Retinal pigment epithelial cell (primary cell): ENCODE measurements around the genes ABLIM3 and PDGFRB.

DNA sequence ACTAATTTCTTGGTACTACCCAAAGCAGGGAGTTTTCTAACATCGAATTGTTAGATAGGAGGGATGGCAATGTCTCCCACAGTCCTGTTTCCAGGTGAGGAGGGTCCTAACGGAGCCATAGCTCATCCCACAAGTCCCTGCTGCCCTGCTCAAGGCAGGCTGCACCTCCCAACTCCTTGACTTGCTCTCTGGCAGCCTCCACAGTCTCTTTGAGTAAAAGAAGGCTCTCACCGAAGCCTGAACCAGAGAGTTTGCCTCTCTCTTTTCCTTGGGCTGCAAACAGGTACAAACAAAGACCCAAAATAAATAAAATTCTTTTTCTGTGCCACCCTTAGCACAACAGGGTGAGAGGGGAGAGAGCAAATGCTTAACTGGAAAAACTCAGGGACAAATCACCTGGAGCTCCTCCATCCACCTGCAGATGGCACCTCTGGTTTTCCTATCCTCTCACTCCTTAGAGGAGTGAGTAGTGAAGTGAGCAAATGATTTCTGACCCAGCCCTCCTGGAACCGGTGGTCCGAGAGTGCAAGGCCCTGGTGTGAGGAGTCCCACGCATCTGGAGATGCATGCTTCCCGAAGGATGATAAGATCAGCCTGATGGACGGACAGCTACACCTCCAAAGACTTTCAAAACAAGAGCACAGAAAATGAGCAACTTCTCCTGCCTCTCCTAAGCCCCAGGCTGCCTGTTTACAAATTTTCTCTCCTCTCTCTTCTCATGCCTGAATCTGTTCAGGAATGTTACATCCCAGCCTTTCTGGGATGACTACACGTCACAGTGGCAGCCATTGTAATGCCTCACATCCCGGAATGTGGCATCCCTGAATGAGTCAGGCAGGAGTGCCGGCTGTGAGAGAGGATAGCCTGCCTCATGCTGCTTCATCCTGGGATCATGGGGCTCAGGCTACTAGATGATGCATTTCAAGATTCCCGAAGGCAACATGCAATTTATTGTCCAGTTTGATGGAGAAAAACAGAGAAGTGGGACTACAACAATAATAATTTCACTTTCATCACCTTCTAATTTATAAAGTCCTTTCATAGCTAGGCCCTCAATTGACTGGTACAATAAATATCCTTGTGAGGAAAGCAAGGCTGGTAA, 86.4 kb downstream of the ADRB2 start:
- RRBS = no CpG with 5 or more reads among the region's 12 CpGs

GRCh38 chr5:149141284-149141997, at the start of gene ABLIM3:
ABLIM3 (plus strand) TSS chr5:149141493.
- RRBS = 6% methylated on average over 18 of the region's 53 CpGs

DNA sequence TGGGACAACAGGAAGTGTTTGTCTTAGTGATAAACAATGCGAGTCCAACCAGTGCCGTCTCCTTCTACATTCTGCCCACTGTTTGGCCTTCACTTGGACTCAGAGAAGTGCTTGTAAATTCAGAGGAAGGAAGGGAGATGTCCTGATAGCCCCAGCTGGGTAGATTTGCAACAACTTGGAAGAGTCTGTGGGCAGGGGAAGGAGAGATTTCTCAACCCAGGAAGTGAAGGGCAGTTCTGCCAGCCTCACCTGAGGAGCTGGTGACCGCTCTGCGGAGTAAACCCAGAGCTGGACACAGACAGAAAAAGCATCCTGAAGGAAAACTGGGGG, 17.8 kb downstream of the AFAP1L1 start:
- RRBS = no CpG with 5 or more reads among the region's 4 CpGs

DNA sequence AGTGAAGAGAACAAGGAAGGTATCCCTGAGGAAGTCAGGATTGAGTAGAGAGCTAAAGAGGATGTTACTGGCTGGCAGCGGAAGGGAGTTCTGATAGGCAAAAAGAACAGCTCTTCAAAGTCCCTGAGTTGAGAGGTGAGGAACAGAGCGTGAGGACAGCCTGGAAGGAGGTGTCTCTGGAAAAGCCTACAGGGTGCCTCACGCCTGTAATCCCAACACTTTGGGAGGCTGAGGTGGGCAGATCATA, 19.3 kb downstream of the AFAP1L1 start:
- RRBS = no CpG with 5 or more reads among the region's 3 CpGs

GRCh38 chr5:149304230-149304867, 32.7 kb downstream of the AFAP1L1 start:
- RRBS = no CpG with 5 or more reads among the region's 11 CpGs

GRCh38 chr5:149387939-149388594, 9.0 kb upstream of the IL17B start:
- RRBS = no CpG with 5 or more reads among the region's 3 CpGs

DNA sequence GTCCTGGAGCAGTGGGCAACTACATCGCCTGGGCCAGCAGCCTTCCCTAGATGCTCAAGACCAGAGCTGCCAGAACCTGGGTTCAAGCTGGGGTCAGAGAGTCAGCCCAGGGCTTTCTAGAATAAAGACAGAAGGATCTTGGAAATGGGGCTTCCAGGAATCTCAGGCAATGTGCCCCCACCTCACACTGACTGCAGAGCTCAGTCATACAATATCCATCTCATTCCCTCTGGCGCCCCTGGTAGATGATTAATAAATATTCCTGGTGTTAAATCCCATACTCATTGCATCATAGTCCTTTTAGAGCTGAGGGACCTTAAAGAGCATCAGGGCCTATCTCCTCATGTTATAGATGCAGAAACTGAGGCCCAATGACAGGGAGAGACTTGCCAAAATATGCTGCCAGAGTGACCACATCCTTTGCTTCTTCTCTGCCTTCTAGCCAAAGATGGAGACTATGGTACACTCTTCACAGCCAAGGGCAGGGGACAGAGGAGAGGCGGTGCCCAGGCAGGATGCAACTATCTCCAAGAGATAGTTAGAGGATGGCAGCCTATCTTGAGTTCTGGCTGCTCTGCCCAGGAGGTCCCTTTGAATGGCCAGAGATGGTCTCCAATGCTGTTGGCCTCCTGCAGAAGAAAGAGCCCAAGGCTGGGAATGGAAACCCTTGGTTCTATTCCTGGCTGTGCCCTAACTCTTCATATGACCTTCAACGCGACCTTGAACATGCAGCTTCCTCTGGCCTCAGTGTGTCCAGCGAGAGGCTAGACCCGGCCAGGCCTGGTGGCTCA, 36.2 kb upstream of the IL17B start:
- RRBS = no CpG with 5 or more reads among the region's 7 CpGs

GRCh38 chr5:149418942-149419550, 40.0 kb upstream of the IL17B start:
- RRBS = no CpG with 5 or more reads among the region's 6 CpGs

GRCh38 chr5:149455666-149456482, 76.8 kb upstream of the IL17B start:
- RRBS = no CpG with 5 or more reads among the region's 13 CpGs

DNA sequence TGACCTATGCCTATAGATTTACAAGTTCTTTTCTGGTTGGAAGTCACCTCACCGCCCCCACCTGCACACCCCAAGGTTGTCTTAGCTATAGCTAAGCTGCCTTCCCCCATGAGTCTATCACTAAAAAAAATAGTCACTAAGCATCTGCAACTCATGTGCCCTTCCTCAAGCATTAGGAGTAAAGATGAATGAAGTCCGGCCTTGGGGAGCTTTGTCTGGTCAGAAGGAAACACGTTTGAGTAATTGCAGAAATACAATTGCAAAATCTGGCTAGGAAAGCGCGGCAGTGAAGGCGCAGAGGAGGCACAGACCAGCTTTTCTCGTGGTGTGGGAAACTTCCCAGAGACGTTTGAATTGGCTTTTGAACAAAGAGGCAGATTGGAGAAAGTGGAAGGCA, 69.4 kb downstream of the CSNK1A1 start:
- RRBS = no CpG with 5 or more reads among the region's 8 CpGs

DNA sequence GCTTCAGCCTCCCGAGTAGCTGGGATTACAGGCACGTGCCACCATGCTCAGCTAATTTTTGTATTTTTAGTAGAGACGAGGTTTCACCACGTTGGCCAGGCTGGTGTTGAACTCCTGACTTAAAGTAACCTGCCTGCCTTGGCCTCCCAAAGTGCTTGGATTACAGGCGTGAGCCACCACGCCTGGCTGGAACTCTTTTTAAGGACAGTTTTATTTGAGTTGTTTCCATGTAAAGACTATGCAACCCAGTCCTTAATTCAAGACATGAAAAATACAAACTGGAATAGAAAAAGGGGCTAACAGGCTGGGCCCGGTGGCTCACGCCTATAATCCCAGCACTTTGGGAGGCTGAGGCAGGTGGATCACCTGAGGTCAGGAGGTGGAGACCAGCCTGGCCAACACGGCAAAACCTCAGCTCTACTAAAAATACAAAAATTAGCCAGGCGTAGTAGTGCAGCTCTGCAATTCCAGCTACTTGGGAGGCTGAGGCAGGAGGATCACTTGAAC, 3.2 kb downstream of the CSNK1A1 start:
- RRBS = no CpG with 5 or more reads among the region's 10 CpGs

DNA sequence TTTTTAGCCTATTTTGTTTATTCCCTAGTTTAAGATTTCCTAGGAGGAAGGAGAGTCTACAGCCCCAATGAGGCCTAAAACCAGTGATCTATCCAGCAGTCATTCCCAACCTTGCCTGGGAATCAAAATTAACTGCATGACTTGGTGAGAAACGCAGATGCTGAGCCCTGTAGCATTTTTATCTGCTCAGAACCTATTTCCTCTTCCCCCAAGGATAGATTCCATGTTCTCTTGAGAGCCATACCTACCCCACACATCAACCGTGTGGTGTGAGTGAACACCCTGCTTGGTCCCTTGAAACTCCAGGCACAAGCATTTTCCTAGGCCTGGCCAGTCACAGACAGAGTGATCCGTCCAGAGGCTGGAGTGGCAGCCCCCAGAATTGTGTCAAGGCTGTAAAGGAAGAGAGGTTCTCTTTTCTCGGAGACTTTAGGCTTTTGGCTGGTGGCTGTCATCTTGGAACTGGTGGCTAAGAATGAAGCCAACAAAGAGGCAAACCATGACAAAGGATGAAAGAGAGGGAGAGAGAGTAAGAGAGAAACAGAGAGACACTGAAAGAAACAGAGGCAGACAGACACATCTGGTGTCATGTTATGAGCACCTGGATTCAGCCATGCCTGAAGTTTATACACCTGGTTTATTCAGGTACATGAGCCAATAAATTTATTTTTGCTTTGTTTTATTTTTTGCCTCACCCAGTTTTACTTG, 66.0 kb downstream of the ARHGEF37 start:
- RRBS = no CpG with 5 or more reads among the region's 4 CpGs

DNA sequence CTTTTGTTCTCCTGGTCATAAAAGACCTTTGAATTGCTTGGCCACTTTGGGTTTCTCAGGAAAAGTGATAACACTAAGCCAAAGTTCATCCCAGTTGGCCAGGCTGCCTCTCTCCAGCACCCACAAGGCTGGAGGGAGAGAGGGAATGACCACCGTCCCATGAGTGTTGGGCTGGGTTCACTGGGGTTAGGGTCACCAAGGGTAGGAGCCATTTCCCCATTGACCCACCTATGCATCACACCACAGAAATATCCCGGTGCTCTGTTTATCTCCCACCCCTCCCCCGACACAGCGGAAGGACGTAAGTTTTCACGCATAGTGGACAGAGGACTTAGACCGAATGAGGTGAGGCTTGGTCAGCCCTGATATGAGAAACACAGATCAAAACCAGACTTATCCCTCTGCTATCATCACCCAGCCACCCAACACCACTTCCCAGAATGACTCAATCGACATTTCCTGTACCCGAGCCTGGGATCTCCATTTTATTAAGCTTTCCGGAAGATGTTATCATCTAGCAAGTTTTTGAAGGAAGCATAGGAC, 27.1 kb upstream of the PPARGC1B start:
- RRBS = no CpG with 5 or more reads among the region's 10 CpGs

DNA sequence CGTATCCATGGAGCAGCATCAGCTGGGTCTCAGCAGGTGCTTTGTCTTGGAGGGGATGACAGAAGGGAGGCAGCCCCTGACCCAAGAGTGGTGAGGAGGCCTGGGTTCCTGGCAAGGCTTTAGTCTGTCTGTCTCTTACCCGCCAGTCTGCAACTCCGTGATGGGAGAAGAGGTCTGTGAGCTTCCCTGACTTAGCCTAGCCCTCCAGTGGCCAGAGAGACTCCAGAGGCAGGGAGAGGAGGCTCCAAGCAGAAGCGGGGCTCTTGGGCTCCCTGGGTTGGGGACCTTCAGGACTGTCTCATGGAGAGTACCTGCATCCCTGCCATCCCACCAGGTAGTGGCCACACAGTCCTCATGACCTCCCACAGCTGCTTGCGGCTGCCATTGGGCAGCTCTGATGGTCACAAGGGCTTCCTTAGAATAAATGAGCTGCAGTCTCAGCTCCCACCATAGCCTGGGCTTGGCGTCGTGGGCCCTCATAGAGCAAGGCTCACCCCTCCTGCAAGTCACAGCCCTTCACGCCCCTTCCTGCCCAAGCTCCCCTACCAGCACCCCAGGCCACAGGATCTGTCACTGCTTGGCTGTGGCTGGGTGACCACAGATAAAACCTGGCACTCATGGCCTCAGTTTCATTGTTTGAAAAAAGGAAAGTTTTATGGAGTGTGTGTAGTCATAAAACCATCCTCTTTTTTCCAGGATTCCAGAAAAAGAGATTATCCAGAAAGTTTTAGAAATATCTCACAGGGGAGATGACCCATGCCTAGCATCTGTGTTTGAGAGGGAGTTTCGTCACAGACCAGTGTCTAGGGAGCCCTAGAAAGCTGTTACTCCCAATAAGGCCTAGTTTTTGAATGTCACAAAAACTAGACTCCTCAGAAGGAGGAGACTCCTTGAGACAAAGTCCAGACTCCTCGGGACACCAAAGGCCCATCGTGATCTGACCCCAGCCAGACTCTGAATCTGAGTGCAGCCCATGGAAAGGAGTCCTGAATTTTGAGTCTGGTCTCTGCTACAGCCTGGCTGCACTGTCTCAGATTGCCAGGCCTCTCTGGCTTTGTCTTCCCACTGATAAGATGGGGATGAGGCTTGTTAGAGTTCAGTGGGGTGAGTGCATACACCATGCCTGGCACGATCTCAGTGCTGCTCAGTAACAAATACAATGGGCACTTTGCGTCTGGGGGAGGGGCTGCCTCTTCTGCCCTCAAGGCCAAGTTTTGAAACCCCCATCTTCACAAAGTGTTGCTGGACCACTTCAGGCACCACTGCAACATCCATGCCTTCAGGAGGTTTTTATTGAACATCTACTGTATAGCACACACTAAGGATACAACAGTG, 48.5 kb downstream of the PPARGC1B start:
- RRBS = no CpG with 5 or more reads among the region's 13 CpGs

- RRBS = no CpG with 5 or more reads among the region's 3 CpGs
These were observed 48.7 kb downstream of the PDE6A start for GRCh38 chr5:149895882-149896314.

DNA sequence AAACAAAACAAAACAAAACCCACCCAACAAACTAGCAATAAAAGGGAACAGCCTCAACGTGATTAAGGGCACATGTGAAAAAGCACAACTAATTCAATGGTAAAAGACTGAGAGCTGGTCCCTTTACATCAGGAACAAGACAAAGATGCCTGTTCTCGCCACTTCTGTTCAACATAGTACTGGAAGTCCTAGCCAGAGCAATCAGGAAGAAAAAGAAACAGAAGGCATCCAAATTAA, 2.6 kb upstream of the CSF1R start:
- RRBS = no CpG with 5 or more reads among the region's 2 CpGs

- RRBS = no CpG with 5 or more reads among the region's 5 CpGs
These were observed 7.7 kb upstream of the CSF1R start for GRCh38 chr5:150093993-150094494.

DNA sequence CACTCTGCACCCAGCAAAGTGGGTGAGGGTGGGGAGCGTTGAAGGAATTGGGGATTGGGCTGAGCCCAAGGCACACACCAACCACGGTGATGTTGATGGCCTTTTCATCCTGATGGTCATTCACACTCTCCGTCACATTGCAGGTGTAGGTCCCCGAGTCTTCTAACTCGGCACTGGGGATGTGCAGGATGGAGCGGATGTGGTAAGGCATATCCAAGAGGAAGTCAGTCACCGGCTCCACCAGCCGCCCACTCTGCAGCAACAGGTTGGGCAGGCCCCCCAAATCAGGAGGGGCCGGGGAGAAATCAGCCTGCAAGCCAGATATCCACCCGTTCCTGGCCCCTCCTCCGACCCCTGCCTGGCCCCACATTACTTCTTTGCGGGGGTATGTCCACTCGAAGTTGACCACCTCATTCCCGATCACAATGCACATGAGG, 22.1 kb downstream of the PDGFRB start:
- RRBS = 83% methylated on average over 3 of the region's 14 CpGs

DNA sequence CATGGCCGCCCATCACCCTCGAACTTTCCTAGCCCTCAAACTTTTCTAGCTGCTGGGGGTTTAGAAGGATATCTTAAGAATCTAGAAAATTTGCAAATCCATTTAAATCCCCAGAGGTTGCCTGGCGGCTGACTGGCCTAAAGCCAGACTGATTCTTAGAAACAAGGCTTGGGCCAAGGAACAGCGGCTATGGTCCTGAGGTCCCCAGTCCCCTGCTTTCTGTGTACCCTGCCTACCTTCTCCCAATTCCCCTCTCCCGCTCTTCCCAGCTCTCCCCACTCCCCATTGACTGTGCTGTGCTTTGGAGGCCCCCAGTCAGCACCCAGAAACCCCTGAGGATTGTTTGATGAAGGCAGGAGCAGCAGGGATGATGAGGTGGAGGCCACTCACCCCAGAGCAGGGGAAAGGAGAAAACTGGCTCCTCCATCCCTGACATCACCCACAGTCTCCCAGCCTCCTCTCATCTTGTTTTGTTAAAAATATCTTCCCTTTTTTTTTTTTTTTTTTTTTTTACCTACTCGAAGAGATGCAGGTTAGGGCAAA, 765 bp downstream of the PDGFRB start:
- RRBS = no CpG with 5 or more reads among the region's 6 CpGs

DNA sequence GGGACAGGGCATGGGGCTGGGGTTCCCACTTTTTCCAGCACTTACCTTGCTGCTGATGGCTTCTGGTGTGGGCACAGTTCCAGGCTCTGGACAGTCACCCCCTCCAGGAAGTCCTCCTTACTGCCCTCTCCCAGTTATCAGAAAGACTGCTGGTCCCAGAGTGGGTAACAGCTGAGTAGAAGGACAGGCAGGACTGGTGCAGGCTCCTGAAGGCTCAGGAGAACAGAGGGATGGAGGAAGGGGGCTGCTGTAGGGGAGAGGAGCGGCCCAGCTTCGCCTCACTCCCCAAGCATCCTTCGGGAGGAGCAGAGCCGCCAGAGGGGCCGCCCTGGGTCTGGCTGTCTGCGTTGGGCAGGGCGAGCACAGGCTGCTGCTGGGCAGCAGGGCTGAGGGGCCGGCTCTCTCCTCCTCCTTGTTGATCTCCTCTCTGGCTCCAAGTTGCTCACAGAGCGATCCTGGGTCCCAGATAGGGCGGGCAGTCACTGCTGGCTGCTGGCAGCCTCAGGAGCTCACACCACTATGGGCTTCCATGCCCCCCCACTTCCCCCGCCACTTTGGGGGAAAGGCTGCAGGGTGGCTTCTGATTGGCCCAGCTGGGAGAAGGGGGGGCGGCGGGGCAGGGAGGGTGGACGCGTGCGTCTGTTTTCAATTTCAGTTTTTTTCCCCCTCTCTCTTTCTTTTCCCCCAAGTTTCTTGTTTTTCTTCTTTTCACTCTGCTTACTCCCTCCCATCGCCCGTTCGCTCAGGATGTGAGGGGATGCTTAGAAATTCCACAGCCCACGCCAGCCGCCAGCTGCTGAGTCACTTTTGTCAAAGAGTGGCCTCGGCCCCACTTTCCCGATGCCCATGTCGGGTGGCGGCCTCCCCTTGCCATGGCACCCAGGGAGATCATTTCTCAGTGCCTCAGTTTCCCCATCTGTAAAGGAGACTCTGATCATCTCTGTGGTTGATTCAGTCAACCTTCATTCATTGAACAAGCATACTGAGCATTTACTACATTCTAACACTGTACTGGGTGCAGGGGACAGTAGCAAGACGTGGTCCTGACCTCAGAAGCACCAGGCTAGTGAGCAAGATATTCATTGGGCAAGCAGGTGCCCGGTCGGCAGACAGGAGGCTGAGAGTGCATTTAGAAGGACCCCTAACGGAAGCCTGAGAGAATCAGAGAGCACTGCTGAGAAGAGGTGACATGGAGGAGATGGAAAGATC, at the start of gene PDGFRB:
Gene PDGFRB (minus strand): TSS at position 494 of the 1,209 bp plus-strand sequence.
- RRBS = no CpG with 5 or more reads among the region's 29 CpGs